HT-29 (cell line): Measurements from ENCODE around the gene ALKBH7.

DNA sequence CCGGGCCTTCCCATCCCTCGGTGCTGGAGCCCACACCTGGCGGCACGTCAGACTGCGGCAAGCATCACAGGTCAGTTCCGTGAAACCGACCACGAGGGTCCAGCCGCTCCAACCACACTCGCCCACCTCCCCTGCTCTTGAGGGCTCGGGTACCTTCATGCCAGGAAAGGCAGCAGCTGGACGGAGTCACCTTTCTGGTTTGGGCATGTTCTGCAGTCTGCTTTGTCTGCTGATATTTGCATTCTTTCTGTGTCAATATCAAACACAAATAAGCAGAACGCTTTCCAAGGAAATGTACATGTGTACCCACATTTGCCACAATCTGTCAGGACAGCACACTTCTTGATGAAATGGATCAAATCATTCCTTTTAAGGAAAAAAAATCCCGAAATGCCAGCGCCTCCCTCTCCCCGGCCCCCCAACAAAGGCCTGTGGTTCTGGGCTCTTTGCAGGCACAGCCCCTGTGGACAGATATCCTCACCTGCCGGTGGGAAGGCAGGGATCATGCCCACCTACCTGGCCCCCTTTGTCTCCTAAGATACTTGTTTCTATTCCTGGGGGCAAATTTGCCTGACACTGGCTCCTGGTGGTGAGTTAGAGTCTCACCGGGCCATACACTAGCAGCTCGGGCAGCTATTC, 42.7 kb upstream of the RANBP3 start:
- RAMPAGE, long total RNA = no peak

GRCh38 chr19:6056159-6056721, 54.1 kb downstream of the RFX2 start:
- RAMPAGE, long total RNA = no peak

GRCh38 chr19:6062152-6062723, 48.1 kb downstream of the RFX2 start:
- RAMPAGE, long total RNA = no peak

DNA sequence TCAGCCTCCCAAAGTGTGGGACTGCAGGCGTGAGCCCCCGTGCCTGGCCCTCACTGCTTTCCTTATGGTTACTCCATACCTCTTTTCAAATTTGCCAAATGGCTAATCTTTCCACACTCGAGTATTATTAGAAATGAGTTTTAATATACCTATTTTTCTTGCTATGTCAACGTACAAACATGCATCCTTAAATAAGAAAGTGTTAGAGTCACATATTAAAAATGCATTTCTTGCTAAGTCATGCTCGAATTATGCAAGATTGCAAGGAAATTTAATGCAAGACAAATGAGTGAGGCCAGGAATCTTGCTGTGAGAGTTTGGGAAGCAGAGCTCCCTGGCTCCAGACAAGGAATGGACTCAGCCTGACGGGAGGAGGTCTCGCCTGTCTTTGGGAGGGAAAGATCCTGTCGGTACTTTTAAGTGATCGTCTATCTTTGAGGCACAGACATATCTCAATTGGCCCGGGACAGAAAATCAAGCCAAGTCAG, 39.3 kb downstream of the RFX2 start:
- RAMPAGE, long total RNA = no peak

GRCh38 chr19:6099132-6100121, 10.9 kb downstream of the RFX2 start:
- RAMPAGE, long total RNA = no peak

GRCh38 chr19:6100178-6100887, 10.0 kb downstream of the RFX2 start:
- RAMPAGE, long total RNA = no peak

GRCh38 chr19:6301097-6301425, 21.3 kb upstream of the MLLT1 start:
- RAMPAGE, long total RNA = no peak

- RAMPAGE, long total RNA = no peak
Measured at GRCh38 chr19:6372637-6373403, at the start of gene ALKBH7. TSS of gene ALKBH7 (plus strand) at chr19:6372794.

- RAMPAGE, long total RNA = no peak
Measured at GRCh38 chr19:6392353-6392832, 571 bp downstream of the GTF2F1 start.

- RAMPAGE, long total RNA = no peak
Measured at GRCh38 chr19:6419833-6420549, 4.6 kb downstream of the KHSRP start.

DNA sequence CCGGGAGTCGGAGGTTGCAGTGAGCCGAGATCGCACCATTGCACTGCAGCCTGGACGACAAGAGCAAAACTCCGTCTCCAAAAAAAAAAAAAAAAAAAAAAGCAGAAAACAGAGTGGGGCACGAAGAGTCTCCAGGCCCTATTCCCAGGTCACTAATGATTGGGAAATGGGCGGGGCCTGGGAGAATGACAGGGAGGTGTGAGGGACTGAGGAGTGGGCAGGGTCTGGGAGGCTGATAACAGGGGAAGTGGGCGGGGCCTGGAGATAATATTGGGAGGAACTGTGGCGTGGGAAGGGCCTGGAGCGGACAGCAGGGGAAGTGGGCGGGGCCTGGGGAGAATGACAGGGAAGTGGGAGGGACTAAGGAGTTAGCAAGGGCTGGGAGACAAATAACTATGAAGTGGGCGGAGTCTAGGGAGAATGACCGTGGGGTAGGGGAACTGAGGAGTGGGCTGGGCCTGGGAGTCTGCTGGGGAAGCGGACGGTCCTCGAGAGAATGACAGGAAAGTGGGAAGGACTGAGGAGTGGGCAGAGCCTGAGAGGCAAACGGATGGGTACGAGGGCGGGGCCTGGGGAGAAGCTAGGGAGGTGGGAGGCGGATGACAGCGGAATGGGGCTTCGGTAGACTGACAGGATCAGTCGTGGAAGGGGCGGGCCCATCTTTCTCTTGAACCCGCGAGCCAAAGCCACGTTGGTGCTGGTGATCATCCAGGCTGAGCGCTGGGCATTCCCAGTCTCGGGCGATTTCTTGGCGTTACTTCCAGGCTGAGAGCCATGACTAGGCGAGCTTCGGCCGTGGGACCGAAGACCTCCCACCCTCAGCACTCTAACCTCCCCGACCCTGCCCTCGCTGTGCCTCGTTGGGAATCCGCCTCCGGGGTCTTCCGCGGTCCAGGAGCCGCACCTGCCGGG, 14.0 kb upstream of the TUBB4A start:
- RAMPAGE, long total RNA = no peak

GRCh38 chr19:6517810-6518532, 12.9 kb upstream of the TNFSF9 start:
- RAMPAGE, long total RNA = no peak

GRCh38 chr19:6535790-6536812, 5.3 kb downstream of the TNFSF9 start:
- RAMPAGE, long total RNA = no peak

DNA sequence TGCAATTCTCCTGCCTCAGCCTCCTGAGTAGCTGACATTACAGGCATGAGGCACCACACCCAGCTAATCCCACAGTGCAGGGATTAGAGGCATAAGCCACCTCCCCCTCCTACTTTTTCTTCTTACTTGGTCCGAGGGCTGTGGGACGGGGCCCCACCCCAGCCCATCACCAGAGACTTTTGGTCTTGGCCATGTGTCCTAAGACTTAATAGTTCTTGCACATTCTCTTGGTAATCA, 17.8 kb upstream of the CD70 start:
- RAMPAGE, long total RNA = no peak

- RAMPAGE, long total RNA = no peak
Measured at GRCh38 chr19:6678906-6679808, 9.2 kb upstream of the TNFSF14 start.

- RAMPAGE, long total RNA = no peak
Measured at GRCh38 chr19:6716906-6717614, 3.4 kb downstream of the C3 start.

DNA sequence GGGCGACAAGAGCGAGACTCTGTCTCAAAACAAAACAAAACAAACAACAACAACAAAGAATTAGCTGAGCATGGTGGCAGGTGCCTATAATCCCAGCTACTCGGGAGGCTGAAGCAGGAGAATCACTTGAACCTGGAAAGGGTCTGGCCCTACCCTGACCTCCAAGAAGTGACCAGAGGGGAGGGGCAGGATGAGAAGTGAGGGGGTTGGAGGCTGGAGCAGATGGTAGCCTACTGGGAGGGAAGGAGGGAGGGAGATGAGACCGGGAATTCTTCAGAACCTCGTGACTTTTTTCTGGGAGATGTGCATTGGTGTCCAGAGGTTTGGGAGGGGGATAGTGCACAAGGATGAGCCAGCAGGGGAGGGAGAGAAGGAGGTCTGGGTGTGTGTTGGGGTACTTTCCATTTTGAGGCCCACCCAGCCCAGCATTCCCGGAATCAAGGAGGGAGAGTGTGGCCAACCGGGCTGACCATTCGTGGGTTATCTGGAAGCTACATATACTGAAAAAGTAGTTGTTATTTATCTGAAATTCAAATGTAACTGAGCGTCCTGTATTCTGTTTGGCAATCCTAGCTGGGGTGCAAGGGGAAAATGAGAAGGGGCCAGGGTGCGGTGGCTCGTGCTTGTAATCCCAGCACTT, 4.1 kb upstream of the C3 start:
- RAMPAGE, long total RNA = no peak

GRCh38 chr19:6739882-6740558, 540 bp downstream of the TRIP10 start:
- RAMPAGE, long total RNA = no peak

- RAMPAGE, long total RNA = no peak
Measured at GRCh38 chr19:6742888-6743227, 3.4 kb downstream of the TRIP10 start.

DNA sequence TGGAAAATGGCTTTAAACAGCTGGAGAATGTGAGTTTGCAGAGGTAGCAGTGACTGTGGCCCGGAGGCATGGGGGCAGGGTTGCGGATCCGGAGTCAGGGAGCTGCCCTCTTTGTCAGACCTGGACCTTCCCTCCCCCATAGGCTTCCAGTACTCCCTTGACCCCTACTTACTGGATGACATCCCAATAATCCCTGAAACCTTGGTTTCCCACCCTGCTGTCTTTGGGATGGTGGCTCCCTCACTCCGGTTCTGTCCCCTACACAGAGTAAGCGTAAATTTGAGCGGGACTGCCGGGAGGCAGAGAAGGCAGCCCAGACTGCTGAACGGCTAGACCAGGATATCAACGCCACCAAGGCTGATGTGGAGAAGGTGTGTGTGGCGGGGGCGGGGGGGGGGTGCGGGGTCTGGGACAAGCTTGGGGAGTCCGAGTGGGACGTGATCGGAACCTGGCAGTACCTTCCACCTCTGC, 3.8 kb downstream of the TRIP10 start:
- RAMPAGE, long total RNA = no peak